ENCODE measurements around a stretch of chr11.

DNA sequence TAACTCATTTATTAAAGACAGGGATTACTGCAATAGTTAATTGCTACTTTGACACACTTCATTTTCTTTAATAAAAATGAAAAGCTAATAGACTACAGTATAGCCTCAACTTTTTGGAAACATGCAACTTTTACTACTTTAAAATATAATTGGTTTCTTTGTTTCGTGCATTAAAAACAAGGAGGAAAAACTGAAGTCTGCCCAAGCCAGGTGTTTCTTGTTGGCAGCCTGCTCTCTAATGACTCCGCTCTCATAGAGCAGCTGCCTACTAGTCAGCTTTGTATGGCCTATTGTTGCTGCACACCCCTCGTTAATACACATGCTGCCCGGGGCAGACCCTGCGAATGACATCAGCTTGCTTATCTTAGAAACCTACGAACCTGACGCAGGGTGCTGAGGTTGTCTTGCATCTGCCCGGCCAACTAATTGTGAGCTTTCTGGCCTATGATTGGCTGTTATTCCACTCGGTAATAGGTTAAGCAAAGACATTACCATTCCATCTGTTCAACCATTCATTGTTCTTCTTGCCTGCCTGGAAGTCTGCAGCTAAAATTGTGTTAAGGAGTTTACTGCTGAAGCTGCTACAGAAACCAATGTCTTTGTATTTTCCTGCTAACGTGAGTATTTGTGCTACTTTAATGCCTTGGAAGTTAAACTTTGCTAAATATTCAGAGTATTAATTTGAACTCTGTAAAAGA, 37.4 kb downstream of the ZC3H12C start:
CAGE:
- cytosol, long polyA minus RNA, result start-site peak on the plus strand centred at position 516 of the sequence, 56 bp wide, 16 reads
- cytosol, long polyA plus RNA, result no peak
- long polyA plus RNA, result no peak
- nucleus, long polyA minus RNA, result start-site peak on the plus strand centred at position 515 of the sequence, 42 bp wide, 844 reads
- nucleus, long polyA plus RNA, result no peak

GRCh38 chr11:110434539-110435373, 5.0 kb downstream of the FDX1 start:
CAGE:
- cytosol, long polyA minus RNA, result no peak
- cytosol, long polyA plus RNA, result no peak
- long polyA plus RNA, result no peak
- nucleus, long polyA minus RNA, result no peak
- nucleus, long polyA plus RNA, result no peak

CAGE:
- cytosol, long polyA minus RNA, result no peak
- cytosol, long polyA plus RNA, result no peak
- long polyA plus RNA, result no peak
- nucleus, long polyA minus RNA, result no peak
- nucleus, long polyA plus RNA, result no peak
These were observed 85.3 kb upstream of the ARHGAP20 start for GRCh38 chr11:110797513-110797871.

GRCh38 chr11:111299493-111300198, 1.3 kb downstream of the POU2AF3 start:
CAGE:
- cytosol, long polyA minus RNA, result no peak
- cytosol, long polyA plus RNA, result no peak
- long polyA plus RNA, result no peak
- nucleus, long polyA minus RNA, result no peak
- nucleus, long polyA plus RNA, result no peak

CAGE:
- cytosol, long polyA minus RNA, result no peak
- cytosol, long polyA plus RNA, result no peak
- long polyA plus RNA, result no peak
- nucleus, long polyA minus RNA, result no peak
- nucleus, long polyA plus RNA, result no peak
These were observed 16.2 kb downstream of the POU2AF1 start for GRCh38 chr11:111362653-111363433.

DNA sequence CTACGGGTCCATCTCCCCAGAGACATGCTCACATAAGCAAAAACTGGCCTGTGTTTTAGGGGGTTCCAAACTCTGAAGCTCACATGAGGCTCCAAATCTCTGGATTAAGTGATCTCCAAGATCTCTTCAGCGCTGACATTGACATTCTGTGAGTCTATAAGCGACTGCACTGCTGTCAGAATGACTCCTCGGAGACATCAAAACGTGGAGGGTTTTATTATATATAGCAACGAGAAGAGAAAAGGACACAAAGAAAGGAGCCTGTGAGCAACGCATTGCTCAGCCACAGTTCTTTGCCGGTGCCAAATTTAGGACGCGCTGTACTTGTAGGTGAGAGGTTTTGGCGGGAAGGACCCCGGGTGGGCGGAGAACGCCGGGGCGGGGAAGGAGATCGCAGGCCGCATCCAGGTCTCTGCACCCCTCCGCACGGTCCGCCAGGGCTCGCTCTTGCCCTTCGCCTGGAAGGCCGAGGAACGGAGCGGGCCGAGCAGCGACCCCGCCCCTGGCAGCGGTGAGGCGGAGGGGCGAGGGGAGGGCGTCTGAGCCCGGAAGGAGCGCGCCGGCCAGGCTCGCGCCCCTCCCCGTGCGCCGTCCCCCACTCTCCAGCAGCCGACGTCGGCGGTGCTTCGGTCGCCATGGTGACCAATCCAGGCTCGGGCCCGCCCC, 413 bp upstream of the SIK2 start:
CAGE:
- cytosol, long polyA minus RNA, result no peak
- cytosol, long polyA plus RNA, result no peak
- long polyA plus RNA, result no peak
- nucleus, long polyA minus RNA, result no peak
- nucleus, long polyA plus RNA, result no peak

CAGE:
- cytosol, long polyA minus RNA, result no peak
- cytosol, long polyA plus RNA, result no peak
- long polyA plus RNA, result no peak
- nucleus, long polyA minus RNA, result no peak
- nucleus, long polyA plus RNA, result no peak
These were observed 23.0 kb downstream of the SIK2 start for GRCh38 chr11:111625166-111625768.

DNA sequence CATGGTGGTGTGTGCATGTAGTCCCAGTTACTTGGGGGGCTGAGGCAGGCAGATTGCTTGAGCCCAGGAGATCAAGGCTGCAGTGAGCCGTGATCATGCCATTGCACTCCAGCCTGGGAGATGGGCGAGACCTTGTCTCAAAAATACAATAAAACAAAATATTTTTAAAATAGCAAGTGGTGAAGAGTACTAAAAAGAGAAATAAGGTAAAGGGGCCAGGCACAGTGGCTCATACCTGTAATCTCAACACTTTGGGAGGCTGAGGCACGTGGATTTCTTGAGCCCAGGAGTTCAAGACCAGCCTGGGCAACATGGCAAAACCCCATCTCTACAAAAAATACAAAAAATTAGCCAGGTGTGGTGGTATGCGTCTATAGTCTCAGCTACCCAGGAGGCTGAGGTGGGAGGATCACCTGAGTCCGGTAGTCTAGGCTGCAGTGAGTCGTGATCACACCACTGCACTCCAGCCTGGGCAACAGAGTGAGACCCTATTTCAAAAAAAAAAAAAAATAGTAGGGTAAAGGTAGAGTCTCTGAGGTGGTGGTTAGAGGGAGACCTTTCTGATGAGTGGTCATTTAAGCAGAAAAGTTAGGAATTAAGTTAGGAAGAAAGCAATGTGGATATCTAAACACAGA, 60.6 kb downstream of the SIK2 start:
CAGE:
- cytosol, long polyA minus RNA, result no peak
- cytosol, long polyA plus RNA, result no peak
- long polyA plus RNA, result no peak
- nucleus, long polyA minus RNA, result no peak
- nucleus, long polyA plus RNA, result no peak

CAGE:
- cytosol, long polyA minus RNA, result no peak
- cytosol, long polyA plus RNA, result no peak
- long polyA plus RNA, result no peak
- nucleus, long polyA minus RNA, result no peak
- nucleus, long polyA plus RNA, result no peak
These were observed 71.4 kb downstream of the PPP2R1B start for GRCh38 chr11:111694708-111695288.

GRCh38 chr11:111727215-111727949, 38.8 kb downstream of the PPP2R1B start:
CAGE:
- cytosol, long polyA minus RNA, result no peak
- cytosol, long polyA plus RNA, result no peak
- long polyA plus RNA, result no peak
- nucleus, long polyA minus RNA, result no peak
- nucleus, long polyA plus RNA, result no peak

CAGE:
- cytosol, long polyA minus RNA, result no peak
- cytosol, long polyA plus RNA, result no peak
- long polyA plus RNA, result no peak
- nucleus, long polyA minus RNA, result no peak
- nucleus, long polyA plus RNA, result no peak
These were observed 31.9 kb downstream of the PPP2R1B start for GRCh38 chr11:111733972-111735036.

GRCh38 chr11:111736094-111736422, 30.1 kb downstream of the PPP2R1B start:
CAGE:
- cytosol, long polyA minus RNA, result no peak
- cytosol, long polyA plus RNA, result no peak
- long polyA plus RNA, result no peak
- nucleus, long polyA minus RNA, result no peak
- nucleus, long polyA plus RNA, result no peak

DNA sequence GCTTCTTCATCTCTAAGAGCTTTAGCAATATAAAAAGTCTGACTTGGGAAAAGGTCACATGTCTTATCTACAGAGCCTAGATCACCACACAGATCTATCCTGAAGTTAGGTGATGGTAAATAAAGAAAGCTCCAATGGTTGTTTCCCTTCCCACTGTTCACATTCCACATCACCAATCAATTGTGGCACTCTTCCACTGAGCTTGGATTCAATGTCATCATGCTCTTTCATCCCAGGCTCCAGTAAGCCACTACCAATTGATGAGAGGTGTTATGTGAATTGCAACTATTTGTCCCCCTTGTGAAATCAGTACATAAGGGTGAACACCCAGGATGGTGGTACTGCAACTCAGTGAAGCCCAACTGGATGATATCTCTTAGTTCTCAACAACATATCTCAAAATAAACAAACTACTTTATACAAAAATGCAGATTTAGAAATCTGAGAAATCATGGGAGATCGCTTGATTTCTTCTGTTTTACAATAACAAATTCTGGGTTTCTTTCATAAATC, 47.7 kb downstream of the ALG9 start:
CAGE:
- cytosol, long polyA minus RNA, result no peak
- cytosol, long polyA plus RNA, result no peak
- long polyA plus RNA, result no peak
- nucleus, long polyA minus RNA, result no peak
- nucleus, long polyA plus RNA, result no peak

DNA sequence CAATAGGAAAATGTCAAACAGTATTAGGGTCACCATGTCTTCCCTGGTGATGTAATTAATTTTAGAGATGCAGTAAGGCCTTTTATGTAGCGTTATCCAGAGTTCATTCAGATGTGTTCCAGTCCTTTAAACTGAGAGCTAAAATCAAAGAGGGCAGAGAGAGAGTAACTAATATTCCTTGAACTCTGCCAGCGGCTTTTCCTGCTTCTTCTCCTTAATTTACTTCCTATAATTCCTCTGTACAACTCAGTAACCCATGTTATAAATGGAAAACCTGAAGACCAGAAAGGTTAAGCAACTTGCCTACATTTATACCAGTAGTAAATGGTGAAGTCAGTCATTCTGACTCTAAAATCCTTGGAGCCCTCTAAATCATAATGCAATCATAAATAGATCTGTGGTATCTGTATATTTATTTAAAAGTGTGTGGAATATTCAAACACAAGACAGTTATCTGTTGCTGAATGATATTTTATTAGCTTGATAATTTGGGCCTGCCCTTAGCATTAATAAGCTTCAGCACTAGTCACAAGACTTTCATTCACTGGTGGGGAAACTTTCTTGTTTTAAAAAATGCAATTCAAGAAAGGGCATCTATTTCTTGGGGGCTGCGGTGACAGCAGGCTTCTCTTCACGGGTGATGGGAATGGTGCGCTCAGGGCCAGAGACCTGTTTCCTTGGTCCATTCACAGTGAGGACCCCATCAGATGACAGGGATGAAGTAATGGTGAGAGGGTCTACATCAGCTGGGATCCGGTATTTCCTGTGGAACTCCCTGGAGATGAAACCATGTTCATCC, 3.2 kb downstream of the CRYAB start:
CAGE:
- cytosol, long polyA minus RNA, result start-site peak on the minus strand centred at position 496 of the sequence, 5 bp wide, 40 reads
- cytosol, long polyA plus RNA, result no peak
- long polyA plus RNA, result no peak
- nucleus, long polyA minus RNA, result no peak
- nucleus, long polyA plus RNA, result no peak

GRCh38 chr11:111941857-111942453, 4.8 kb downstream of the DIXDC1 start:
CAGE:
- cytosol, long polyA minus RNA, result no peak
- cytosol, long polyA plus RNA, result no peak
- long polyA plus RNA, result no peak
- nucleus, long polyA minus RNA, result no peak
- nucleus, long polyA plus RNA, result no peak

DNA sequence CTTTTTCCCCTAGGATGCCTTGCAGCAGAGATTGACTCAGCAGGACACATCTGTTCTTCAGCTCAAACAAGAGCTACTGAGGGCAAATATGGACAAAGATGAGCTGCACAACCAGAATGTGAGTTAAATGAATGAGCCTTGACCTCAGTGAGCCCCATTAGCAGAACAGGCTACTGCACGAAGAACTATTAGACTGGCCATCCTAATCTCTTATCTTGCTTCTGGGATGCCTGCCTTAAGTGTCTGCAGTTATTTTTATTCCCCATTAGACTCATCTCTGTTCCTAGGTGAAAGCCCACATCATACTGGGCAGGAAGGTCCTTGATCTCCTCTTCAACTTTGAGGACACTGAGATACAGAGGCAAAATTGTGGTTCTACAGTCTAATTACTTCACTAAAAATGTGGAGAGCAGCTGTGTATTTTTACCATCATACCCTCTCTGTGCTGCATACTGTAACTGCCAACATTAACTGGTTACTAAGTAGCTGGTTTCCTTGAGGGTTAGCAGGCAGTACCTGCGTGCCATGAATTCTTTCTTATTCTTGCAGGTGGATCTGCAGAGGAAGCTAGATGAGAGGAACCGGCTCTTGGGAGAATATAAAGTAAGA, 32.7 kb upstream of the DLAT start:
CAGE:
- cytosol, long polyA minus RNA, result no peak
- cytosol, long polyA plus RNA, result no peak
- long polyA plus RNA, result no peak
- nucleus, long polyA minus RNA, result no peak
- nucleus, long polyA plus RNA, result no peak

CAGE:
- cytosol, long polyA minus RNA, result no peak
- cytosol, long polyA plus RNA, result no peak
- long polyA plus RNA, result no peak
- nucleus, long polyA minus RNA, result no peak
- nucleus, long polyA plus RNA, result no peak
These were observed 7.5 kb upstream of the DLAT start for GRCh38 chr11:112017543-112018260.

GRCh38 chr11:112050868-112051234, 23.0 kb downstream of the PIH1D2 start:
CAGE:
- cytosol, long polyA minus RNA, result no peak
- cytosol, long polyA plus RNA, result no peak
- long polyA plus RNA, result no peak
- nucleus, long polyA minus RNA, result no peak
- nucleus, long polyA plus RNA, result no peak

GRCh38 chr11:112085649-112086594, 634 bp downstream of the TIMM8B start:
CAGE:
- cytosol, long polyA minus RNA, result no peak
- cytosol, long polyA plus RNA, result no peak
- long polyA plus RNA, result no peak
- nucleus, long polyA minus RNA, result no peak
- nucleus, long polyA plus RNA, result no peak

DNA sequence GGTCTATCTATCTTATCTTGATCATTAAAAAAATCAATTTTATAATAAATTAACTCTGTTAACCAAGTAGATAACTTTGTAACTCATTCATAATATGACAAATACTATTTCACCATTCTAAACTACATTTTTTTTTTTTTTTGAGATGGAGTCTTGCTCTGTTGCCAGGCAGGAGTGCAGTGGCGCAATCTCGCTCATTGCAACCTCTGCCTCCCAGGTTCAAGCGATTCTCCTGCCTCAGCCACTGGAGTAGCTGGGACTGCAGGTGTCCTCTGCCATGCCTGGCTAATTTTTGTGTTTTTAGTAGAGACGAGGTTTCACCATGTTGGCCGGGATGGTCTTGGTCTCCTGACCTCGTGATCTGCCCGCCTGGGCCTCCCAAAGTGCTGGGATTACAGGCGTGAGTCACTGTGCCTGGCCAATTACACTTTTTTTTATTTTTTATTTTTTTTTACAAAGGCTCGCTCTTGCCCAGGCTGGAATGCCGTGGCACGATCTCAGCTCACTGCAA, 19.8 kb downstream of the BCO2 start:
CAGE:
- cytosol, long polyA minus RNA, result no peak
- cytosol, long polyA plus RNA, result no peak
- long polyA plus RNA, result no peak
- nucleus, long polyA minus RNA, result no peak
- nucleus, long polyA plus RNA, result no peak

All from keratinocyte (primary cell).